Bronchial epithelial cell (primary cell): ENCODE measurements around a stretch of chr2.

- RRBS, 2 experiments: no CpG with 5 or more reads among the region's 3 CpGs
These were observed 145.4 kb upstream of the SPOPL start for GRCh38 chr2:138356239-138356544.

- RRBS, 2 experiments: no CpG with 5 or more reads among the region's 1 CpG
These were observed 1.2 kb downstream of the SPOPL start for GRCh38 chr2:138502800-138503076.

DNA sequence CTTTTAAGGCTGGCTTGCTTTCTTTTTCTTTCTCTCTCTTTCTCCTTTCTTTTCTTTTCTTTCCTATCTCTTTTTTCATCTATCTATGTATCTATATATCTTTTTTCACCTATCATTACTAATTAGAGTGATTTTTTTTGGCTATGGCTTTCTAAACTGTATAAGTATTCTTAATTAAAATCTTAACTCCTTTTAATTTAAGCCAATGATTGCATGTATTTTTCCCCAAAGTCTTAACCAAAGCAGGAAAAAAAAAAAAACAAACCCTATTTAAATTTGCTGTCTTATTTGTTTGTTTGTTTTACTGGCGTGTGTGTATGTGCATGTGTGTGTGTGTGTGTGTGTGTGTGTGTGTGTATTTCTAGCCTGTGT lies 730.2 kb upstream of the NXPH2 start:
- RRBS, 2 experiments: no CpG with 5 or more reads among the region's 1 CpG

DNA sequence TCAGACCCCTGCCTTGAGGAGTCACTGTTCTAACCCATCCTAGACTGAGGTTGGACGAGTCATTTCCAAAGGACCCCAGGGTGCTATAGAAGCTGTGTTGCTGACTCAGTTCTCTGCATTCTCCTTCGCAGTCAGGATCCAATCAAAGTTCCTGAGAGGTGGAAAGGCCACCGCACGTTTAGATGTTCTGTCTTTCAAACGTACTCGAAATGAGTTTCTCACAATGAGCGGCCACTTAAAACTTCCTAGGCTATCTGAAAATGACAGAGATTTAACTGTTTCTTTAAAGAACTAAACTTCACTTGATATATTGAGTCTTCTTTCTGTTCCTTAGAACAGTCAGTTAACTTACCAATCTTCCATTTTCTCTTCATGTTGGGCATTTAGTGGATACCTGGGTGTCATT lies 854.6 kb upstream of the NXPH2 start:
- RRBS, 2 experiments: no CpG with 5 or more reads among the region's 7 CpGs

- RRBS, 2 experiments: no CpG with 5 or more reads among the region's 1 CpG
These were observed 1466.8 kb upstream of the NXPH2 start for GRCh38 chr2:140246930-140247381.

DNA sequence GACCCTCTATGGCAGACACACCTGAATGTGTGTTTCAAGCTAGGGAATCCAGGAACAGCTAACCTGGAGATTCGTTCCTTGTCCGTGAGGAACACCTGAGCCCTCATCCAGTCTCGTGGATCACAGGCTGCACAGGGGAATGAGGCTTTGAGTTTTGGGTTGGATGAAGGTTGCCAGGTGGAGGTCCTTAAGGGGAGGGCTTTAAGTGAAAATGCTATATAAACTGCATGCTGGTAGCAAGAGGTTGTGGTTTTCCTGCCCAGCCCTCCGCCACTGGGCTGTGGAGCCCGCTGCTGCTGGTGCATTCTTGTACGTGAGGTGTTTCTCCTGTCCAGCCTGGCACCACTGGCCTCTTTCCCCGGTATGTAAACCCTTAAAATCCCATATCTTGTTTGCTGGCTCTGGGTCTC lies 117.8 kb downstream of the ARHGAP15 start:
- RRBS, 2 experiments: no CpG with 5 or more reads among the region's 7 CpGs

- RRBS, 2 experiments: no CpG with 5 or more reads among the region's 5 CpGs
These were observed 56.2 kb upstream of the GTDC1 start for GRCh38 chr2:144388428-144389095.

- RRBS, 2 experiments: no CpG with 5 or more reads among the region's 7 CpGs
These were observed 52.4 kb downstream of the ZEB2 start for GRCh38 chr2:144467242-144468146.

- RRBS, 2 experiments: no CpG with 5 or more reads among the region's 7 CpGs
These were observed 19.4 kb downstream of the ZEB2 start for GRCh38 chr2:144500275-144501235.

- RRBS, 2 experiments: no CpG with 5 or more reads among the region's 6 CpGs
These were observed 10.2 kb downstream of the ZEB2 start for GRCh38 chr2:144509577-144510167.

GRCh38 chr2:144516245-144517043 lies 3.5 kb downstream of the ZEB2 start:
- RRBS, 2 experiments: 2 to 4% methylated on average over 31 to 35 of the region's 70 CpGs

GRCh38 chr2:144518665-144518973 lies 1.3 kb downstream of the ZEB2 start:
- RRBS, 2 experiments: no CpG with 5 or more reads among the region's 1 CpG

- RRBS, 2 experiments: no CpG with 5 or more reads among the region's 8 CpGs
These were observed 993 bp upstream of the ZEB2 start for GRCh38 chr2:144520834-144521390.

GRCh38 chr2:144596050-144596736 lies 76.3 kb upstream of the ZEB2 start:
- RRBS, 2 experiments: no CpG with 5 or more reads among the region's 9 CpGs

- RRBS, 2 experiments: no CpG with 5 or more reads among the region's 4 CpGs
These were observed 173.4 kb upstream of the ZEB2 start for GRCh38 chr2:144693160-144693825.

DNA sequence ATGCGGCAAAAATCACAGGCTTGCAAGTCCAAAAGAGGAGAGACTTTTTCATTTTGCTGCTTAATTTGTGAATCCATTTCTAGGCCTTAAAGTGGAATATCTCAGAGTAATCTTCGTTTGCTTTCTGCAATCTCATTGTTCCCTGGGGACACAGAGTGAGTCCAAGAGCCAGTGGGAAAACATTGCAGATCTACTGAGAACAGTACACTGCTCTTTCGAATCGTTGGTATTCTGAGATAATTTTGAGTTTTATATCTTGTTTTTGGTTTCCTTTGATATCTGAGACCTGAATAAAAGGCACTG lies 418.0 kb upstream of the ZEB2 start:
- RRBS, 2 experiments: no CpG with 5 or more reads among the region's 4 CpGs

GRCh38 chr2:145750440-145751004 lies 1230.6 kb upstream of the ZEB2 start:
- RRBS, 2 experiments: no CpG with 5 or more reads among the region's 6 CpGs

- RRBS, 2 experiments: no CpG with 5 or more reads among the region's 4 CpGs
These were observed 380.6 kb upstream of the ACVR2A start for GRCh38 chr2:147464153-147464637.

- RRBS, 2 experiments: no CpG with 5 or more reads among the region's 1 CpG
These were observed 213.6 kb upstream of the ACVR2A start for GRCh38 chr2:147631321-147631593.

DNA sequence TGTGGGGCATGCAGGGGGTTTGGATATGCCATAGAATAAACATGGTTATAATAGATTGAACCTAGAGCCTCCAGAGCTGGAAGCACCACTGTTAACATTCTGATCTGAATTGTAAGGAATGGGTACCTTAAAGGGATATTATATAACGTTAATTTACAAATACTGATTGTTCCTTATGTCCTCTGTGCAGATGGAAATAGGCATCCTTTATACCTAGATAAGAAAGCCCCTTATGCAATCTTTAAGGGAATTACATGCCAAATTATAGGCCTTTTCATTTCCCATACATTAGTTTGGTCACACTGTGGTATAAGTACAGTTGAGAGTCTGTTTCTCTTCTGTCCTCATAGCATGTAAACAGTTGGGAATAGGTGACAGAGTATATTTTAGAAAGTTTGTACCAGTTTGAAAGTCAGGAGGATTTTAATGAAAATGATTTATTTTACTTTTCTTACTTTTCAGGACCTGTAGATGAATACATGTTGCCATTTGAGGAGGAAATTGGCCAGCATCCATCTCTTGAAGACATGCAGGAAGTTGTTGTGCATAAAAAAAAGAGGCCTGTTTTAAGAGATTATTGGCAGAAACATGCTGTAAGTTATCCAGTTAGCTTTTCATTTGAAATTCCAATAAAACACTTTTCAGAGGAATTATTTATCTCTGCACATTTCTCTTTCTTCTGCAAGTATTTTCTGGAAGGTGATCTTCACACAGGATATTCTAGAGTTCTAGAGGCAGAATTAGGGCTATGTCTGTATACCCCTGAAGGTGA lies 80.9 kb downstream of the ACVR2A start:
- RRBS, 2 experiments: no CpG with 5 or more reads among the region's 1 CpG